ENCODE measurements around the genes VKORC1L1 and AUTS2.

- PRO-cap: unidirectional peak, minus-strand start at chr7:65240041
- RAMPAGE, long total RNA, 2 experiments: no peak in any of the 2 experiments
Observed at GRCh38 chr7:65239549-65240572, 133.8 kb upstream of the ZNF92 start.

- PRO-cap: unidirectional peak, plus-strand start at chr7:65873074; bidirectional peak, plus-strand start at chr7:65873301, minus-strand start at chr7:65873147
- RAMPAGE, long total RNA, 2 experiments: start-site peak on the plus strand in 1 of 2 experiments, at chr7:65873354-65873366 at its widest, 18 reads per replicate
Observed at GRCh38 chr7:65872740-65873654, at the start of gene VKORC1L1. VKORC1L1 (plus strand) TSS chr7:65873074.

GRCh38 chr7:66077617-66078510, 2.2 kb downstream of the ASL start:
- PRO-cap: no peak
- RAMPAGE, long total RNA, 2 experiments: no peak in any of the 2 experiments

DNA sequence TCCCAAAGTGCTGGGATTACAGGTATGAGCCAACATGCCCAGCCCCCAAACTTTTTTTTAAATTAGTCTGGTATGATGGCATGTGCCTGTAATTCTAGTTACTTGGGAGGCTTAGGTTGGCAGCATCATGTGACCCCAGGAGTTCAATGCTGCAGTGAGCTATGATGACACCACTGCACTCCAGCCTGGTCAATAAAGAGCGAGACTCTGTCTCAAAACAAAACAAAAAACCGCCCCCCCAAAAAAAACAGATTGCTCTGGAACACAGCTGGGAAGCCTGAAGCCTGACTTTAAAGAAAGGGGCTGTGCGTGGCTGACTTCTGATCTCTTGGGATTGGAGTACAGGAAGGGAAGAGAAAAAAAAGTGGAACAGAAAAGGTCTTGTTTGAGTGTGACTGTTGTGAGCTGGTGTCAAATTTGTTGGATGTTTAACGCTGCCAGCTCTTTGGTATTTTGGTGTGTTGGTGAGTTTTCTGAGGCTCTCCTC, 20.7 kb upstream of the TPST1 start:
- PRO-cap: no peak
- RAMPAGE, long total RNA, 2 experiments: no peak in any of the 2 experiments

- PRO-cap: no peak
- RAMPAGE, long total RNA, 2 experiments: no peak in any of the 2 experiments
Observed at GRCh38 chr7:66333344-66333853, 128.3 kb downstream of the TPST1 start.

DNA sequence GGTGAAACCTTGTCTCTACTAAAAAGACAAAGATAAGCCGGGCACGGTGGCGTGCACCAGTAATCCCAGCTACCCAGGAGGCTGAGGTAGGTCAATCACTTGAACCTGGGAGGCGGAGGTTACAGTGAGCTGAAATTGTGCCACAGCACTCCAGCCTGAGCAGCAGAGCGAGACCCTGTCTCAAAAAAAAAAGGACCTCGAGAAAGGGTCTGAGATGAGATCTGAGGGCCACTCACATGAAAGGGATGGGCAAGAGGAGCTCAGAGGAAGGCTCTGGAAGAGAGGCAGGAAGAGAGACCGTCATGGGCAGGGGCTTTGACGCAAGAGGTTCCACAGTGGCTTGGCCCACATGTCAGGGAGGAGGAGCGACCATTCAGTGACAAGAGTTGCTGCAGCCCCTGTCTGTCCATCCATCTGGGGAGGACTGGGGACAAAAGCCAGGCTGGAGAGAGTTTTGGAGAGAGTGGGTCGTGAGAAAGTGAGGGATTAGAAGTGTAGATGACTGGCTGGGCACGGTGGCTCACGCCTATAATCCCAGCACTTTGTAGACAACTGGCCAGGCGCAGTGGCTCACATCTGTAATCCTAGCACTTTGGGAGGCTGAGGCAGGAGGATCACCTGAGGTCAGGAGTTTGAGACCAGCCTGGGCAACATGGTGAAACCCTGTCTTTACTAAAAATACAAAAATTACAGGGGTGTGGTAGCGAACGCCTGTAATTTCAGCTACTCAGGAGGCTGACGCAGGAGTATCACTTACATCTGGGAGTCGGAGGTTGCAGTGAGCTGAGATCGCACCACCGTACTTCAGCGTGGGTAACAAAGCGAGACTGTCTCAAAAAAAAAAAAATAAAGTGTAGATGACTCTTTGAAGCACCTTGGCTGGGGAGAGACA, 45.2 kb upstream of the RABGEF1 start:
- PRO-cap: no peak
- RAMPAGE, long total RNA, 2 experiments: no peak in any of the 2 experiments

DNA sequence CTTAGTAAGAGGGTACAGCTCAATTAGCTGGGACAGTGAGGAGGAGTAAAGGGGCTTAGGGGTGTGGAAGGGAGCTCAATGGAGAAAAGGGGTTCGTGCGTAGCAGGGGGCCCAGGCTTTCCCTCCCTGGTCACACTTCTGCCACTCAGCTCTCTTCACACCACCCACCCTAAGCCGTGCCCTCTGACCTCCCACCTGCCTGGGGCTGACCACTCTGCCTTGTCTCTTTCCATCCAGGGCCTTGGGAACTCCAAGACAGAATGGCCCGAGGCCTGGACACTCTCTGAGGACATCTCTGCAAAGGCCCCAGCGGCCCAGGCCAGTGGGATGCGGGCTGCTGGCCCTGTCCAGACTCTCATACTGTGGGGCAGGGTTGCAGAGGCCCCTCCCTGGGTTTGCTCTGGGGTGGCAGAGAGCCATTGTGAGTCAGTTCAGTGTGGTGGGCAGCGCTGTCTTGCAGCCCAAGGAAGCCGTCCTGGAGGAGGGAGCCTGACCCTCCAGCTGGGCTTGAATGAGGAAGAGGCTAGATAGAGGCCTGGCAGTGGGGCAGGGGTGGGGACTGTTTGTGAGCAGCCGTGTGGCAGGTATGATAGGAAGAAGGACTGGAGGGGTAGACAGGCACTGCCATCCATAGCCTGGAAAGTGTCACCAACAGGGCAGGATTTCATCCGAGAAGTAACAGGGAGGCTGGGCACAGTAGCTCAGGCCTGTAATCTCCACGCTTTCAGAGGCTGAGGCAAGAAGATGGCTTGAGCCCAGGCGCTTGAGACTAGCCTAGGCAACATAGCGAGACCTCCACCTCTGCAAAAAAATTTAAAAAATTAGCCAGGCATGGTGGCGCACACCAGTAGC, 39.8 kb upstream of the RABGEF1 start:
- PRO-cap: no peak
- RAMPAGE, long total RNA, 2 experiments: no peak in any of the 2 experiments

DNA sequence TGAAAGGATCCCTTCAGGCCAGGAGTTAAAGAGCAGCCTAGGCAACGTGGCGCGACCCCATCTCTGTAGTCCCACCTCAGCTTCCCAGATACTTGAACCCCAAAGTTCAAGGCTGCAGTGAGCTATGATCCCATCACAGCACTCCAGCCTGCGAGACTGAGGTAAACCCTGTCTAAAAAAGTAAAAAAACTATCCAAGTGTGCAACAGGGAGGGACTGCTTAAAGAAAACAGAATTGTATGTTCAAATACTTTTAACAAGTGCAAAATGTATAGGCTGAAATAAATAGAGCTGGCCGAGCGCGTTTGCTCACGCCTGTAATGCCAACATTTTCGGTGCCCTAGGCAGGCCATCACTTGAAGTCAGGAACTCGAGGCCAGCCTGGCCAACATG, 75.8 kb upstream of the TMEM248 start:
- PRO-cap: no peak
- RAMPAGE, long total RNA, 2 experiments: no peak in any of the 2 experiments

DNA sequence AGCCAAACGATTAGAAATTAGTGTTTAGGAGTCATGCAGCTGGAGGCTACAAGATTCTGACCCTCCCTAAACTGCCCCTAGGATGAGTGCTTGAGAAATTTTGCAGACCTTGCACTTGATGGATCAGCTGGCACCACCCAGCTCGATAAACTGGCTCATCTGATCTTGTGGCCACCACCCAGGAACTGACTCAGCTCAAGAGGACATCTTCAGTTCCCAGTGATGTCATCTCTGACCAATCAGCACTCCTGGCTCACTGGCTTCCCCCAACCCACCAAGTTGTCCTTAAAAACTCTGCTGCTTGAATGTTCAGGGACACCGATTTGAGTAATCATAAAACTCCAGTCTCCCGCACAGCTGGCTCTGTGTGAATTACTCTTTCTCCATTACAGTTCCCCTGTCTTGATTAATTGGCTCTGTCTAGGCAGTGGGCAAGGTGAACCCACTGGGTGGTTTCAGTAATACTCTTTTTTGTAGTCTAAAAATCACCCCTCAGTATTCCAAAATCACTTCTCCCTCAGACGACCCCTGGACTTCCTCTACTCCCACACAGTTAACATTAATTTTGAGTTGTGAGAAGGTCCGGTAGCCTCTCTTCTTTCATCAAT, 50.3 kb upstream of the SPDYE21 start:
- PRO-cap: no peak
- RAMPAGE, long total RNA, 2 experiments: no peak in any of the 2 experiments

GRCh38 chr7:67392963-67393363, 116.2 kb downstream of the SPDYE21 start:
- PRO-cap: no peak
- RAMPAGE, long total RNA, 2 experiments: no peak in any of the 2 experiments

DNA sequence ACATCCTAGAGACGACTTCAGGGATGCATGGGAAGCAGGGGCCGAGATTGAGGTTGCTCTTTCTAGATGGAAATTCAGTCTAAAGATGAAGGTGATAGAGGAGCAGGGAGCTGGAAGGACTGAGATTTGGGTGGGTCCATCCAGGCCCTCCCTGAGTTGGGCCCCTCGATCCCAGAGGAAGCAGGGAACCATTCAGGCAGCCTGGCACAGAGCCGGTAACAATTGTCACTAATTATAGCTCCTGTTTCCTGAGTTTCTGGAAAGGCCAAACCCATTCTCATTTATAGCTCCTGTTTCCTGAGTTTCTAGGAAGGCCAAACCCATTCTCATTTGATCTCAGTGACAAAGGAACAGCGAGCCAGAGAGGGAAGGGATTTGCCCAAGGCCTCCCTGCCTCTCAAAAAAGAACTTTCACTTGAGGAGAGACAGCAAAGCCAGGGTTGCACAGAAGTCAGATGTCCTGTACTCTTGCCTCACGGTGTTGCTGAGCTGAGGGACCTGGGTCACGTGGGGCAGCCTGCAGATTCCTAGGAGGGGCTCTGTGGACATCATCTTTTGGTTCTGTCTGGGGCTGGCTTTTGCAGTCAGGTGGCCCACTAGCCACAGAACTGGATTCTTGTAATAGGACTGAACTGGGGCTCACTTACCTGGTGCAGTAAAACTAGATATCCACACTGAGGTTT, 241.9 kb downstream of the SPDYE21 start:
- PRO-cap: no peak
- RAMPAGE, long total RNA, 2 experiments: no peak in any of the 2 experiments

GRCh38 chr7:68529177-68529673, 1069.0 kb upstream of the AUTS2 start:
- PRO-cap: no peak
- RAMPAGE, long total RNA, 2 experiments: no peak in any of the 2 experiments

DNA sequence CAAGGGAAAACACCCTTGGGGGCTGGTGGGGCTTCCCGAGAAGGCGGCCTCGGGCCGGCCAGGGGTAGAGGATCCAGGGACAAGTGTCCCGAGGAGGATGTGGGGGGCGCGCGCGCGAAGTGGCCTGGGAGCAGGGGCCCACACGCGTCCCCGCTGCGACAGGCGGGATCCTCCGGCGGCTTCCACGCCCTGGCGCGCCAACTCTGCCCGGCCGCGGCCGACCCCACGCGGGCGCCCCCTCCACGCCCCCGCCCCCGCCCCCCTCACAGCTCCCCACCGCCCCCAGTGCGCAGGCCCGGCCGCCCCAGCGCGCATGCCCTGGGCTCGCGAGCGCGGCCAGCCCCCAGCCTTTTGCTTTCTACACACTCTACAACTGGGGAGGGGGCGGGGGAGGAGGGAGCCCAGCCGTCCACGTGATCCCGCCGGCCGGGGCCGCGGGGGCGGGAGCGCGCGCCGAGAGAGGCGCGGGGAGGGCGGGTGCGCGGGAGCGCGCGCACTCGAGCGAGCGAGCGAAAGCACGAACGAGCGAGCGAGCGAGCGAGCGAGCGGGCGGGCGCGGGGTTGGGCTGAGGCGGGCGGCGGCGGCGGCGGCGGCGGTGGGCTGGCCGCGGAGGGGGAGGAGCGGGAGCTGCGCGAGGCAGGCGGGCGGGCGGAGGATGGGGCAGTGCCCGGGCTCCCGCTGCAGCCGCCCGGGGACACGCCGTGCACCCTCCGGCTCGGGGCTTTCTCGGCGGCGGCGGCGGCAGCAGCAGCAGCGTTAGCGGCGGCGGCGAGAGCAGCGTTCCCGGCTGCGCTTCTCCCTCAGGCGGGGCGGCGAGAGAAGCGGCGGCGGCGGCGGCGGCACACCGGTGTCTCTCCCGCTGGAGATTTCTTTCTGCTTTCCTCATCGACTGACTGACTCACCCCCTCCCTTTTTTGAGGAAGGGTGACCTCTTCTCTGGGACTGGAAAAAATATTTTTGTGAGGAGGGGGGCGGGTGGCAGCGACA, at the start of gene AUTS2:
TSS of gene AUTS2 (plus strand) at position 664 of the 988 bp plus-strand sequence.
- PRO-cap: bidirectional peak, plus-strand start at position 76 of the sequence, minus-strand start at position 73 of the sequence; bidirectional peak, plus-strand start at position 664 of the sequence, minus-strand start at position 353 of the sequence
- RAMPAGE, long total RNA, 2 experiments: no peak in any of the 2 experiments

- PRO-cap: no peak
- RAMPAGE, long total RNA, 2 experiments: no peak in any of the 2 experiments
Observed at GRCh38 chr7:69656688-69657345, 58.5 kb downstream of the AUTS2 start.

DNA sequence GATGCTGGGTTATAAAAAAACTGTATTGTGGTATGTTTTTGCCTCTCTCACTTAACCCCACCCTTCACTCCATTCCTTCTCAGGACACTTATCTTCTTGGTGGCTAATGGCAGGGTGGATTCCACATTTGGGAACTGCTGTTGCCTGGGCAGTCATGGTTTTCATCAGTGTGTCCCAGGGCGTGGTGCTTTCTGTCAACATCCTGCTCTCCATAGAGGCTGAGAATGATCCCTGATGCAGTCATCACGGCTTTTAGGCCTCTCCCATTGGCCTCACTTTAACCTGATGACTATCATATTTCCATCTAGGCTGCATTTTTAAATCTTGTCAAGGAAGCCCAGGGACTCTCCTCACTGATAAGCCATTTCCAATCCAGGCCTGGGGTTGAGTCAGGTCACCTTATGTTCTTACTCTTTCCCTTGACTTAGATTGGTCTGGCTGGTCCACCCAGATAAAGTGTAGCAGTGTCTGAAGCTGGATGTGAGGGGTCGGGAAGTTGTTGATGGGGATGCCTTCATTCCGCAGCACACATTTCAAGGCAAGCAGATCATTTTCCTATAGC, 176.9 kb downstream of the AUTS2 start:
- PRO-cap: no peak
- RAMPAGE, long total RNA, 2 experiments: no peak in any of the 2 experiments

DNA sequence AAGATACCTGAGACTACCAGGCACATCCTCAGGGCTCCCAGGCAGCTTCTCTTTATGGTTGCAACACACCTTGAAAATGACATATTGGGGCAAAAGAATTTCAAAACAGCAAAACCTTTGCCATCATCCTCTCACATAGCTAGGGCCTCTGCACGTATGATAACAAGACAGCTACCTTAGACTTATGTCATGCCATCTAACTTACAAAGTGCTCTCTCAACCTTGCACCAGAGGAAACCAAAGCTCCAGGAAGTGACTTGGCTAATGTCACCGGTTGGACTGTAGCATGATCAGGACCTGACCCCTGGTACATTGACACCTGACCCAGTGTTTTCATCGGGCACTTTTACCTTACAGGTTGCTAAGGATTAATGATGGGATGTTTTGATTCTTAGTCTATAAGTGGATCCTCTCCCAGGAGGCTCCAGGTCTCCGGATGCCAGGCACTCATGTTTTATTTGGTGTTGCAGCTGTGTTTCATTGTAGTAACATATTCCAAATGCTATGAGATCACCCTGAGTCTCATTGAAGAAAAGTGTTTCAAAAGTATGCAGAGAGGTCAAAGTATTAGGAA, 529.8 kb upstream of the GALNT17 start:
- PRO-cap: no peak
- RAMPAGE, long total RNA, 2 experiments: no peak in any of the 2 experiments

DNA sequence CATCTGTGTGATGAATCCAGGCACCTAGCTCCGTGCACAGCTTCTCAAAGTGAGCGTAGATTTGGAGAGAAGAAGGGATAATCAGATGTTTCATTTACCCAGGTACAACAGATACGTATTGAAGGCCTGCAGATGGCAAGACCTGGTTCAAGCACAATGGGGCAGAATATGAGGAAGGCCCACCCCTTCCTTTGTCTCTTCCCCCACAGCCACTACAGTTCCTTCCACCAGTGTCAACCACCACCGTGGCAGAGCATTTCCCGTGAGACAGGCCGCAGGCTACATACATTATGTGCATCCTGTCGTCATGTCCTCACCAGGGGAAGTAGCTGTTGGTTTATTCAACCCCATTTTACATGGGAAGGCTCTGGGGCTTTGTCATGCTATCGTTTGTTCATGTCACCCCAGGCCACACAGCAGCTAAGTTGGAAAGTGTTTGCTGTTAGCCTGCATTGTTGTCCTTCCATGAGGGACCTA, 471.5 kb upstream of the GALNT17 start:
- PRO-cap: no peak
- RAMPAGE, long total RNA, 2 experiments: no peak in any of the 2 experiments

DNA sequence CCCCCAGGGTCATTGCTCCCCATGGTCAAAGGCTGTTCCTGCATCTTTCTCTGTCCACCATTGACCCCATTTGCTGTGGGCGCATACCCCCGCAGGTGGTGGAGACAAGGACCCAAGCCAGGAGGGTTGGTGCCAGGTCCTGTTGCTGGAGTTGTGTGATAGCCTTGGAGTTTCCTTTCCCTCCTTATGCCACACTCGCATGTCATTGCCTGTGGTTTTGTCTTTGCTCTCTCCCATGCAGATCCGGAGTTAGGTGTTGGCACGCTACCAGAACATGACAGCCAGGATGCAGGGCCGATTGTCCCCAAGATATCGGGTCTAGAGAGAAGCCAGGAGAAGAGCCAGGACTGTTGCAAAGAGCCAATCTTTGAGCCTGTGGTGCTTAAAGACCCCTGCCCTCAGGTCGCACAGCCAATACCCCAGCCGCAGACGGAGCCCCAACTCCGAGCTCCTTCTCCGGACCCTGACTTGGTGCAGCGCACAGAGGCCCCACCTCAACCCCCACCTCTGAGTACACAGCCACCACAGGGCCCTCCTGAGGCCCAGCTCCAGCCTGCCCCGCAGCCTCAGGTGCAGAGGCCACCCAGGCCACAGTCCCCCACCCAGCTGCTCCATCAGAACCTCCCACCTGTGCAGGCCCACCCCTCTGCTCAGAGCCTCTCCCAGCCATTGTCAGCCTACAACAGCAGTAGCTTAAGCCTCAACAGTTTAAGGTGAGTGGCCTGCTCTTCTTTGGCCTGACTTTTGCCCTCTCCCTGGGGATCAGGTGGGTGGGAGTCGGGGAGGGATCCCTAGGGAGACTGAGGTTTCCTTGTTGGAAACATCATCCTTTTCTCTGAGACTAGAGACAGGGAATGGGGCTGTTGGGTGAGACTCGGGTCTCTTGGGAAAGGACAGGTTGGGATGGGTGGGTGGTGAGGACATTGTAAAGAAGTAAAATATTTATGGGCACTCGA, 369.0 kb upstream of the GALNT17 start:
- PRO-cap: no peak
- RAMPAGE, long total RNA, 2 experiments: no peak in any of the 2 experiments

GRCh38 chr7:70779361-70780268, 352.3 kb upstream of the GALNT17 start:
- PRO-cap: no peak
- RAMPAGE, long total RNA, 2 experiments: no peak in any of the 2 experiments

DNA sequence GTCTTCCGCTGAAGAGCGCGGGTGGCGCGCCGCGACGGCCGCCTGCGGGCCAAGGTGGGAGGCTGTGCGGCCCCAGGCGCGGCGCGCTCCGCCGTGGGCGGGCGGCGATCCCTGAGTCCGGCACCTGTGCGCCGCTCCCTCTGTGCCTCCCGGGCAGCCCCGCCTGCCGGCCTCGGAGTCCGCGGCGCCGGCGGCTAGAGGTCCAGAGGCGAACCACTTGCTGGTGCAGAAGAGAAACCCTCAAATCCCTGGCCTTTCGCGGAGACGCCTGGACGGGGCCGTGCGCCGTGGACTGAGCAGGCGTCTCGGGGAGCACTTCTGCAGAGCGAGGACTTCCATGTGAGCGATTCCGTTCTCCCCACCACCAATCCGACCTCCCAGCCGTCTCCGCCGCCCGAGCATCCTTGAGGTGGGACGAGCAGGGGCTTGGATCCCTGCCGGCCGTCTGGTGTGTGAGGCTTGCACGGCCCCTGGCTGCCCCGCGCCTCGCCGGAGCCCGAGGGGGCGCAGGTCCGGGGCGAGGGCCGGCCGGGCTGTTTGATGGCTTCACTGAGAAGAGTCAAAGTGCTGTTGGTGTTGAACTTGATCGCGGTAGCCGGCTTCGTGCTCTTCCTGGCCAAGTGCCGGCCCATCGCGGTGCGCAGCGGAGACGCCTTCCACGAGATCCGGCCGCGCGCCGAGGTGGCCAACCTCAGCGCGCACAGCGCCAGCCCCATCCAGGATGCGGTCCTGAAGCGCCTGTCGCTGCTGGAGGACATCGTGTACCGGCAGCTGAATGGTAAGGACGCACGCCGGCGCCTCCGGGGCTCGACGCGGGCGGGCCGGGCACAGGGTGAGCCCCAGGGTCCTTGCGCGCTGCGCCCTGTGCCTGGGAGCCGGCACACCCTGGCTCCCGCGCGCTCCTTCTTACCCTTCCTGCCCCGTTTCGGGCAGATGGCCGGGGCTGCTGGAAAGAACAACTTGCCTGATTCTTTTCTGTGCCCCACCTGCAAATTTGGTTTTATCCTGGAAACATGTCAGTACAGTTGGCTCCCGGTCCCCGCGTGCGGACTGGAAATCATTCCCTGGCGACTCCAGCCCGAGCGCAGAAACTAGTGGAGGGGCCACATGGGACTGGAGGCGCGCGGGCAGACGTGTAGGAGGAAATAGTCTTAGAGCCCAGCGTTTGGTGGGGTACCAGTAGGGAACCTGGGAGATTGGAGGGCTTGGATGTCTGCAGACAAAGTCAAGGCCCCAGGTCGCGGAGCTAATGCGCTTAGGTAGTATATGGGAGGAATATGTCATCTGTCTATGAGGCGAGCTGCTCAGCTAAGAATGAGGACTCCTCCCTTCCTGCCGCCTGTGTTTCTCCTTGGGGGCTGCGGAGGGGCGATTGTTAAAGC, 810 bp downstream of the GALNT17 start:
- PRO-cap: no peak
- RAMPAGE, long total RNA, 2 experiments: no peak in any of the 2 experiments